ENCODE results near the gene ATP13A3.

DNA sequence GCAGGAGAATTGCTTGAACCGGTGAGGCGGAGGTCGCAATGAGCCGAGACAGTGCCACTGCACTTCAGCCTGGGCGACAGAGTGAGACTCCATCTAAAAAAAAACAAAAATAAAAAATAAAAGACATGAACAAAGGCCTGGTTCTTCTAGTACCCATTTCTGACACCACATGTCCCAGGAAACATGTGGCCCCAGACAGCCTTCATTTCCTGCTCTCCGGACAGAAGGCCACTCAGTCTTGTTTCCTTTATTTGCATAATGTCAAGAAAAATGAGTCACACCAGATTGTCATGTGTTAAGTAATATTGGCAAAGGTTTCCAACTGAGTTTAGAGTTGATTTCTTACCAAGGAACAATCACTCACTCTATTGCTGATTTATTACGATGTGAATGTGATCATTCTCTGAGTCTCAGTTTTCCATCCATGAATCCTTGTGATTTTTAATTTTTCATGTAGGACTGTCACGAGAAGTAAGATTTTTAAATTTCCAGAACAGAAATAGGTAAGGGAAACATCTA, 130.8 kb upstream of the HES1 start:
- PRO-cap = no peak

DNA sequence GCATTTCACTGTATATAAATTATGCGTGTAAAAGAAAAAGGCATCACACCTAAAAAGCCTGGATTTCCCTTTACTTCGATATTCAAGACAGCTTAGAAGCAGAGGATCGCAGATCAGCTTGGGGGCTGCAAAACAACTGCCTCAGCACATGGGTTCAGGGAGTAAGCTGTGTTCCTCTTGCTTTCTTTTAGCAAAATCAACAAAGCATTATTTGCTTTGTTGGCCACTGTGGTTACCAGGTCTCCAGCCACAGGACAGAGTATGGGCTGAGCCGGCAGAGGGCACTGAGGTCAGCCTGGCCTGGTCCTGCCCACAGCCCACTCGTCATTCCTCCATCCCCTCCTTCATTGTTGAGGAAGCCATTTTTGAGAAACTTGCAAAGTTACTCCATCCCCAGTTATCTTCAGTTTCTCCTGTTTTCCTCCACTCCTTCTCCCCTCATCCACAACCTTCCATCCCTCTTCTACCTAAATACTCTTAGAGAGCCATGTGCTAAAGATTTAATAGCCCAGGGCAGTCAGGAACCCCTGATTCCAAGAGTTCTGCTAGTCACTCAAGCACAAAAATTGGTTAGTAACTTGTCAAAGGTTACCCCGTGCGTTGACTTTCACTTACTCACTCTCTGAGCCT, 60.1 kb upstream of the HES1 start:
- PRO-cap = no peak

- PRO-cap = no peak
Observed at GRCh38 chr3:194126558-194126895, 9.4 kb upstream of the HES1 start.

DNA sequence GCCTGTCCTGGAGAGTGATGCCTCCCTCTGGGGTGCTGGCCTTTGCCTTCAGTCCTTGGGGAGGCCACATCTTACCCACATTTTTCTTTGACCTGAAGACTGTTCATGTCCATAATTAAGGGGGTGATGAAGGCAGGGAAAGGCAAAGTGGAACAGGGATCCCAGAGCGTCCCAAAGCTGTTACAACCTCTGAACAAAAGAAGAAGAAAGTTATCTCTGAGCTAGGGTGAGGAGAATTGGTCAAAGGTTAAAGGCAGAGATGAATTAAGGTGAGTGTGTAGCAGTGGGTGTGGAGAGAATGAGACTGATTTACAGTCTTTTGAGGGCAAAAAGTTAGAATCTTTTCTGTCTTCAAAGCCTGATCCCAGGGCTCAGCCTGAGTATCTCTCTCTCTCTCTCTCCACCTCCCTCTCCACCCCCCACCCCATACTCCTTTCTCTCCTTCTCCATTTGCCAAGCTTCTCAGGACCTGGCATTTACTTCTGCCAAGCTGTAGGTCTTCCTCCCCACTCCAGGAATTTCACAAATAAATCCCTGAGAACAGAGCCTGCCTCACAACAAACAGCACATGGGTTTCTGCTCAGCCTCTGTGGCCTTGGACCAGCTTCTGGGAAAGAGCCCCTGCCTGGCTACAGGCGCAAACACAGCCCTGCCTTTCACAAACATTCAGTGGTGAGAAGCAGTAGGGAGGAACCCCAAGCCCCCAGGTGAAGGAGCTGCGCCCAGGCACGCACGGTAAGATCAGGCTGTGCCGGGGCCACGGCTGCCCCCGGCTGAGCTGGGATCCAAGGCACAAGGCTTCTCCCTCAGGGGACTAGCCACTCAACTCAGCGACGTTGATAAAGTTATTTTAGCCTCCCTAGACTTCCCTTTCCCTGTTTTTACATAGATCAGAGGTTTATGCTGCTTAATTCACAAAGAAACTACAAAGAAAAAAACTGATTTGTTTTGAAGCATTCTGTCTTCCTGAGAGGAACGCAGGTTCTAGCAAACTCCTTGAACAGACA, 25.1 kb downstream of the HES1 start:
- PRO-cap = no peak

DNA sequence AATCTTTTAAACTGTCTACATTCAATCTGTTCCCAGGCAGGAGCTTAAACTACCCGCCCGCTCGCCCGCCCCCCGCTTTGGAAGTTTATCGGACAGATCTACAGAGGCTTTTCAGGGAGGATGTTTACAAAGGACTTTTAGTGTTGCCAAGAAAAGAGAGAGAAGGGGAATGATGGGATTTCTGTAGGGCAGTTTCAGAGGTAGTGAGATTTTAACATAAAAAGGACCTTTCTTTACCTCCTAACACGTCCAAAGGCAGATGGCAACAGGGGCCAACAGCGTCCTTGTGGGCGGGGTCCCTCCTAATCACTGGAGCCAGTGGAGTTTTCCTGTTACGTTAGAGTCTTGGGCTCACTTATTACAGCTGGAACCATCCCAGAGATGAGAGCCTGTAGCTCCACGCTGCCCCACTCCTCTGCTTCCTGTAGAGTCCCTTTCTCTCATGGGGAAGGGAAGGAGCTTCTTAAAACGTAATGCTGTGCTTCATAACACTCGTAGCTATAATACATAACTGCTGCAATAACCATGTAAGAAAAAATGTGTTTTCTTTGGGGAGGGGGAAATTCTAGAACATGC, 30.9 kb downstream of the HES1 start:
- PRO-cap = no peak

DNA sequence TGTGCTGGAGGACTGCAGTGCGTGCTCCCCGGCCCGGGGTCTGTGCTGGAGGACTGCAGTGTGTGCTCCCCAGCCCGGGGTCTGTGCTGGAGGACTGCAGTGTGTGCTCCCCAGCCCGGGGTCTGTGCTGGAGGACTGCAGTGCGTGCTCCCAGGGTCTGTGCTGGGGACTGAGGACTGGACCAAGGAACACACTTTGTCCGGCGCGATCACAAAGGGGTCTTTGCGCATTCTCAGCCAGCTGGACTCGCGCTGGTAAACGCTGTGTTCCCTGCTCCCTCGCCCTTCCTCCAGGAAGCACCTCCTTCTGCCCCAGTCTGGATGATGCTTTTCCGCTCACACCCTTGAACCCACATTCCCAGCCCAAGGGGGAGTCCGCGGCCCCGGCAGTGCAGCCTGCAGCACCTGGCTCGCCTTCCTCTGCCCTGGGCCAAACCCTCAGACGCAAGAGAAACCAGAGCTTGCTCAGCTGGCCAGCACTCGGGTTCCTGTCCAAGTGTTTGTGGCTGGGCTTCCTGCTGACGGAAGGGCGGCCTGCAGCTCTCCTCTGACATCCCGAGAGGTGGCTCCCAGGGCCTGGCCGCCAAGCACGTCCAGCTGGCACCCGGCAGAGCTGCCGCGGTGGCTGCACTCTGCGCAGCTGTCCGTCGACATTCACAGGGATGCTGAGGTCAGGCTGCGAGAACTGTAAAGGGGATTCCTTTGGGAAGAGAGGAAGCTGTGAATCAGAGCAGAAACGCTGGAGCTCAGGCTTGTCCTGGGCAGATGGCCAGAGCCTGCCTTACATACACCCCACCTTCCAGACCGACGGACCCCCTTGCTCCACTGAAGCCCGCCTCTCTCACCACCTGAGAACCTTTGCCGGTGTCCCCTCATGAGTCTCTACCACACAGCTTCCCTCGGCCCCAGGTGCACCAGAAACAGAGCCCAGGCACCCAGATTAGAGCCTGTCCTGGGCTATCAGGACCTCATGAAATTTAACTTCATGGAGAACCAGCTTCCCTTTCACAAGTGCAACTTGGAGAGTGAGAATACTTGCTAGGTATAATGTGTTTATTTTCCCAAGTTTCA, 85.7 kb downstream of the CPN2 start:
- PRO-cap = bidirectional peak, plus-strand start at position 724 of the sequence, minus-strand start at position 563 of the sequence

- PRO-cap = no peak
Observed at GRCh38 chr3:194268355-194268554, 82.9 kb downstream of the CPN2 start.

- PRO-cap = no peak
Observed at GRCh38 chr3:194413508-194414117, 14.5 kb upstream of the GP5 start.

DNA sequence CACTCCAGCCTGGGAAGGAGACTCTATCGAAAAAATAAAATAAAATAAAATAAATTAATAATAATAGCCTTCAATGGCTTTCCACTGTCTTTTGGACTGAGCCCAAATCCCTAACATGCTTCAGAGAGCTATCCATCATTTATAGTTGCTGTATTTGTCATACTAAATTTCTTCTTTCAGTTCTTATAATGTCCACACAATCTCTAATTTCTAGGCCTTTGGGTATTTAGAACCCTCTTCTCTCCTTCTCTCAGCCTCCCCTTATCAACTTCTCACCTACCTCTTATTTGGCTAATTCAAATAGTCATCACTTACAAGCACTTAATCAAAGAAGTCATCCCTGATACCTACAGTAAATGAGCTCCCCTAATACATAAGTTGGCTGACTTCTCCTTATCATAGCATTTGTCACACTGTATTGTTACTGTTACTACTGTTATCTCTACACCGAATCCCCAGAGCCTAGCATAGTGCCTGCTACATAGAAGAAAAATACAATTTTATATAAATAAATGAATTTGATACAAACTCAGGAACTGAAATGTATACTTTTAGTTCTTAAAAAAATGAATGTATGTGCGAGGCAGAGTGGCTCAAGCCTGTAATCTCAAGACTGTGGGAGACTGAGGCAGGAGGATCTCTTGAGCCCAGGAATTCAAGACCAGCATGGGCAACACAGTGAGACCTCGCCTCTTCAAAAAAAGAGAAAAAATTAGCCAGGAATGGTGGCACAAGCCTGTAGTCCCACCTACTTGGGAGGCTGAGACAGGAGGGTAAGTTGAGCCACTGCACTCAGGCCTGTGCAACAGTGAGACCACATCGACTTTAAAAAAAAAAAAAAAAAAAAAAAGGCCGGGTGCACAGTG, 34.1 kb downstream of the ATP13A3 start:
- PRO-cap = no peak

GRCh38 chr3:194486671-194487085, at the start of gene ATP13A3:
Gene ATP13A3, minus strand, starts transcription at chr3:194487002.
- PRO-cap = bidirectional peak, plus-strand start at chr3:194486727, minus-strand start at chr3:194486815; bidirectional peak, plus-strand start at chr3:194487162, minus-strand start at chr3:194487016

GRCh38 chr3:194487721-194488387, 1.1 kb upstream of the ATP13A3 start:
- PRO-cap = bidirectional peak, plus-strand start at chr3:194487791, minus-strand start at chr3:194487799; bidirectional peak, plus-strand start at chr3:194487975, minus-strand start at chr3:194487993

DNA sequence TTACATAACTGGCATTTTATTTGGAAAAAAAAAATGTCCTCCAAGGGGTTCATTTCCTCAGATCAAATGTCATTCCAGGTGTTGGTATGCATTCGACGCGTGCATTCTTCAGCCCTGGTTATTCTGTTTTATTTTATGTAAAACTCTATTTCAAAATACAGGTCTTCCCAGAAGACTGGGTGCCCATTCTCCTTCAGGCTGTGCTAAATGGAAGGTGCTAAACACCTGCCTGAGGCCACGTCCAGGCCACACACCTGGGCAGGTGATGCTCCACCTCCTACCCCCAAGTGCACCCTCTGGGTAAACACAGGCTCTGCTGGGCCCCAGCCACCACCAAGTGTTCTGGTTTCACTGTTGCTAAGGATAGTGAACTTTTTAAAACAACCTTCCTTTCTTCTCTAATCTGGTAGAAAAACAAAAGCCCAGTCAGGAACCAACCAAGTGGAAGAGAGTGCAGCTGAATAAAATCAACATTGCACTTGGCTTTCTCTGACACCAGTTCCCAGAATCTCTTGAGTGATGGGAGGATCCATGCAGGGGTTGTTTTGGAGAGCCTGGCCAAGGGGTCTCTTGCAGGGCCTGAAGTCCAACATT, 26.0 kb upstream of the ATP13A3 start:
- PRO-cap = no peak

- PRO-cap = no peak
Observed at GRCh38 chr3:194582364-194582834, 50.8 kb downstream of the TMEM44 start.

- PRO-cap = no peak
Observed at GRCh38 chr3:194587046-194587736, 46.0 kb downstream of the TMEM44 start.

DNA sequence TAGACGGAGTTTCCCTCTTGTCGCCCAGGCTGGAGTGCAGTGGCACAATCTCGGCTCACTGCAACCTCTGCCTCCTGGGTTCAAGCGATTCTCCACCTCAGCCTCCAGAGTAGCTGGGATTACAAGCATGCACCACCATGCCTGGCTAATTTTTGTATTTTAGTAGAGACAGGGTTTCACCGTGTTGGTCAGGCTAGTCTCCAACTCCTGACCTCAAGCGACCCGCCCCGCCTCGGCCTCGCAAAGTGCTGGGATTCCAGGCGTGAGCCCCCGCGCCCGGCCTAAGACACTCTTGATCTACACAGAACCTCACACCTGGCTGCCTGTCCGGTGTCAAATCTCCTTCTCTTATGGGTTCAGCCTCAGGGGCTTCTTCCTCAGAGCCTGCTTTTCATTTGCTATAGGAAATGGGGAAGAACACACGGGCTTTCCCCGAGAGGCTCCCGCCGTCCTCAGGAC, 10.6 kb downstream of the TMEM44 start:
- PRO-cap = no peak

DNA sequence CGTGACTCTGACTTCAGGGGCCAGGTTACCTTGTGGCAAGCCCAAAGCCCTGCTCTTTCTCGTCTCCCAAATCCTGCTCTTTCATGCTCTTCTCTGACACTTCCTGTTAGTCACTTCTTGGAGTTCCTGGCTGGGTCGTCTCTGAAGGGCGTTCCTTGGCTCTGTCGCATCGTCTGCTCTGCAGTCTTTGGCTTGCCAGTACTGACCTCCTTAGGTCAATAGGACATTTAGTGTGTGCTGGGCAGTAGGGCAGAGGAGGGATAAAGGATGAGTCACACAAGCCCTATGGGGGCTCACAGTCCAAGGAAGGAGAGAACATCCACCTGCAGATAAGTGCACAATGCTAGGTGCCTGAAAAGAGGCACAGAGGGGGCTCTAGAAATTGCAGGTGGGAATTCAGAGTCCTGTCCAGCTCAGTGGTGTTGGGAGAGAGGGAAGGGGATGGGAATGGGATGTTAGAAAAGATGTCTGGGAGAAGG, 87.6 kb downstream of the FAM43A start:
- PRO-cap = no peak

DNA sequence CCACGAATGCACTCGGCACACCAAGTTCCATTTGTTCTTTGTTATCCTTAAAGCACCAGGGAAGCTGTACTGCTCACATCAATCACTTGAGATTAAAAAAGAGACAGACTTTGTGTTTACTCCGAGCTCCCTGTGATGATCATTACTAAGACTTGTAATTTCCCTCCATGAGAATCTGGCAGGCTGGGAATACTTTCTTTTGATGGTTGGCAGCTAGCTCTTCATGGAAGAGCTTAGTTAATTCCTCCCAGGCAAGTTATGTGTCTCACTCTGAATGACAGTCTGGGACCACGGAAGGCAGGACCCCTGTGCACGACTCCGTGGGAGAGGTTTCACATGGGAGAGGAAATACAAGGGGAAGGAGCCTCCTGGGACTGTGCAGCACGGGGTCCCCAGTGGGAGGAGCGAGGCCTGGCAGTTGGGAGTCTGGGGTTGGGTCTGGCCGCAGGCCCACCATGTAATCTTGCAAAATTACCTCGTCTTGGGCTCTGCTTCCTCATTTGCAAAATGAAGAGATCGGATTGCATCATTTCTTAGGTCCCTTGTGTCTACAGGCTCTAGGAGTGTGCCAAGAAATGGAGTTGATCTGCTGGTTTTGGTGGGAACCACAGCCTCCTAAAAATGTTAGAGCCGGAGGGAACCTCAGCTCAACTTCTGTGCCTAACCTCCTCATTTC, 268.1 kb downstream of the XXYLT1 start:
- PRO-cap = no peak

DNA sequence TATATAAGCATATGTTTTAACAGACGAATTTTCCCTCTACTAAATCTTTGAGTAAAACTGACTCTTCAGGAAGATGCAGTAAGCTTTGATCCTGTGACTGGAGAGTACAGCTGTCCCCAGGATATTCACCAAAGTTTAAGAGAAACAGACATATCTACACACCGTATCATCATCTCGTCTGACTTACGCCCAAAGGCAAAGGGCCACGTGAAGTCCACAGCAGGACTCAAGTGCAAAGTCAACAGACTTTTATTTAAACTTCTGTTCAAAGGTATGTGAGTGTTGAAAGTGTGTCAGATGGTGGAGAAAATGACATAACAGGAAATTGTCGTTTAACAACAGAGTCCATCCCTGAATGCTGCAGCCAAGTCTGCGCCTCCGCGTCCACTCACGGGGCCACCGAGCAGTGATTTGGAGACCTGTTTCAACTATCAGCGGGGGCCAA, 165.7 kb downstream of the XXYLT1 start:
- PRO-cap = no peak

DNA sequence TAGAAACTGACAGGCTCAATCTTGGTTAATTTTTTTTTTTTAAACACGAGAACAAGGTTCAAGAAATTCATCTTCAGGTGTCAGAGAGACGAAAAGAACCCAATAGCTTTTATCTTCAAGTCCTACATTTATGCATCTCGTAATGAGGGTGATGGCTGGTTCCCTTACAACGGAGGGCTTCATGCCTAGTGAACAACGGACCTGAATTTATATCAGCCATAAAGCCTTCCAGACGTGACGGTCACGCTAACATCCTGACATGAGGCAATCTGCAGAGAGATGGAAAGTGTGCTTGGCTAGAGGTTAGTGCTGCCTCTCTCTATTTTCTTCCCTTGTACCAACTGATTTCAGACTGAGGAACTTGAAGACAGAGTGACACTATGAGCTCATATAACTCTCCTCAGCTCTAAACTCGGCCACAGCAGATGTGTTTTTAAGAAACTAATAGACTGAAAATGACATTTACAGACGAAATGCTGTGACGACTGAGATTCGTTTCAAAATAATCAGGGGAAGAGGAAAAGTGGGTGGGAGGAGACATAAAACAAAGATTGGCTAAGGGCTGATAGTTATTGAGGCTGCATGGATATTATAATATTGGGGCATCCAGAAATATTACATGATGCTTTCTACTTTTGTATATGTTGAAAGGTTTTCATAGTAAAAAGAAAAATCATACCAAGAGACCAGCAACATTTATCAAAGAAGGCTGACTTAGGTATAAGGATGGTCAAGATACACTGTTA, 122.4 kb downstream of the XXYLT1 start:
- PRO-cap = no peak

- PRO-cap = unidirectional peak, minus-strand start at chr3:195153338
Observed at GRCh38 chr3:195153256-195154124, 117.5 kb downstream of the XXYLT1 start.

Measured in neuron (in vitro differentiated cells).